Bronchial lymph node (tissue), 1 donor: Measurements from ENCODE around the genes SEH1L and LDLRAD4.

DNA sequence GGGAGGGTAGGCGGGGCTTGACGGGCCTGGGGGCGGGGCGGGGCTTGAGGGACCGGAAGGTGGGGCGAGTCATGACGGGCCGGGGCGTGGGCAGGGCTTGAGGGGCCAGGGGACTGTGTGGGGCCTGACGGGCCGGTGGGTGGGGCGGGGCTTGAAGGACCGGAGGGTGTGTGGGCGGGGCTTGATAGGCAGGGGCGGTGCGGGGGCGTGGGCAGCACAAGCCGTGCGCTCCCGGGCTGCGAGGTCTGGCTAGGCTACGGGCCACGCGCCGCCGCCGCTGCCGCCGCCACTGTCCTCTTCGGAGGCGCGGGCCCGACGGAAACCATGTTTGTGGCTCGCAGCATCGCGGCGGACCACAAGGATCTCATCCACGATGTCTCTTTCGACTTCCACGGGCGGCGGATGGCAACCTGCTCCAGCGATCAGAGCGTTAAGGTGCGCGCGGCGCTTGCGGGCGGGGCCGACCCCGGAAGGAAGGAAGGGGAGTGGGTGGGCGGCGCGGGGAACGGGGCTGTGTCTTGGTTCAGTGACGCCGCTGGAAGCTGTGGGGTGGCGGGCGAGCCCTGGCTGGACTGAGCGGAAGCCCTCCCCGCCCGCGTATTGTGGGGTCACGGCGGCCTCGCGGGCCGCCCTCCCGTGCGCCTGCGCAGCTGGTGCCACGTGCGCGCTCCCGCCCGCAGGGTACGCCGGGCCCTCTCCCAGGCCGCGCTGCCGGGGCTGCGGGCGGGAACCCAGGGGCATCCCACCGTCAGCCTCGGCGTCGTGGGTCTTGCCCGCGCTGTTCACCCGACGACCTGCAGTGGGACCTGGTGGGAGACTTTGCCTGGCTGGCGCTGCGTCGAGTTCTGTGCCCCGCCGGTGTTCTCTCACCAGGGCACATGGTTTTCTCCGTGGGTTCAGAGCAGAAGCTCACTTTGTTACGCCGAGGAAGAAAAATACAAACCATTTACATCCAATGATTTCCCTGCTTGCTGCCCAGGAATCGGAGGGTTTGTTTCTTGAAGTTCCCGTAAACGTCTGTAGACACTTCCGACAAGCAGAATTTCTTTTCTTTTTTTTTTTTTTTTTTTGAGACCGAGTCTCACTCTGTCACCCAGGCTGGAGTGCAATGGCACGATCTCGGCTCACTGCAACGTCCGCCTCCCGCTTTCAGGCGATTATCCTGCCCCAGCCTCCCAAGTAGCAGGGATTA lies at the start of gene SEH1L:
TSS of gene SEH1L (plus strand) at position 214 of the 1,192 bp plus-strand sequence.
- PRO-cap, result bidirectional peak, plus-strand start at position 187 of the sequence, minus-strand start outside the sequence; bidirectional peak, plus-strand start at position 526 of the sequence, minus-strand start at position 544 of the sequence; bidirectional peak, plus-strand start at position 701 of the sequence, minus-strand start at position 602 of the sequence

DNA sequence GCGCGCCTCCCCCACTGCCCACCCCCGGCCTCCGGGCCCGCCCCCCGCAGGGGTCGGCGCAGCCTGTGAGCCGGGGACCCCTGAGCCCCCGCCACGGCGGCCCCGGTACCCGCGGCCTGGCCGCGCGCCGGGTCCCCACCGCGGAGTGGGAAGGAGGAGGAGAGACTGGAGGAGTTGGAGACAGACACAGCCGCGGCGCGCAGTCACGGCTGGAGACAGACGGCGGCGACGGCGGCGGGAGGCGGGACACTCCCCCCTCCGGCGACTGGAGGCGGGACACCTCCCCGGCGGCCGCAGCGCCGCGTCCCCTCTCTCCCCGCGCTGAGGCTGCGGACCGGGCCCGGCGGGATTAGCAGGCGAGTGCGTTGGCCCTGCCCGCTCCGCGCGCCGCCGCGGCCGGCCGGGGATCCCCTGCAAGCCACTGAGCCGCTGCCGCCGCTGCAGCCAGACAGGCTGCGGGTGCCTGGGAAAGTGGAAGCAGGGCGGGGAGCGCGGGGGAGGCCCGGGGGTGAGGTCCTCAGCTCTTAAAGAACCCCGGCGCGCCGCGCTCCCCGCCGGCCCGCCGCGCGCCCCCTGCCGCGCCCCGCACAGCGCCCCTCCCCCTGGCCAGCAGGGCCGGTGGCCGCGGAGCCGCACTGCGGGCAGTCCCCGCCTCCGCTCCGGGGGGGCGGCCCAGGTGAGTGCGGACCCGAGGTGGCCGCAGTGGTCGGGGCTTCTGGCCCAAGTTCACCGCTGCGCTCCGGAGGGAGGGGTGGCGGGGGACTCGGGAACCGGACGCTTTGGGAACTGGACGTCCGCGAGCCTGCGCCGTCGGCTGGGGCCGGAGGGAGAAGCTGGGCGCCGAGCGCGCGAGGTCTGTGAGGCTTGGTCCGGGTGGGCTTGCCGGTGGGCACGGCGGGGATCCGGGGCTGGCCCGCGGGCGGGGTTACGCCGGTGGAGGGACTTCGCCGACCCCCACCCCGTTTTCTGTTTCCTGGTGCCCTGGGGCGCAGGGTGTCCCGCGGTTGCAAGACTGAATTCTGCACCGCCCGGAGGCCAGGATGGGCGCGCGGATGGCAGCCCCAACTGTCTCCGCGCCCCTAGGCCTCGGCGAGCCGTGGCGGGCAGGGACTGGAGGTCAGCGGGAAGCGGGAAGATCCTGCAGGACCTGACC lies 765 bp upstream of the LDLRAD4 start:
- PRO-cap, result bidirectional peak, plus-strand start at position 218 of the sequence, minus-strand start outside the sequence; bidirectional peak, plus-strand start at position 324 of the sequence, minus-strand start at position 423 of the sequence

DNA sequence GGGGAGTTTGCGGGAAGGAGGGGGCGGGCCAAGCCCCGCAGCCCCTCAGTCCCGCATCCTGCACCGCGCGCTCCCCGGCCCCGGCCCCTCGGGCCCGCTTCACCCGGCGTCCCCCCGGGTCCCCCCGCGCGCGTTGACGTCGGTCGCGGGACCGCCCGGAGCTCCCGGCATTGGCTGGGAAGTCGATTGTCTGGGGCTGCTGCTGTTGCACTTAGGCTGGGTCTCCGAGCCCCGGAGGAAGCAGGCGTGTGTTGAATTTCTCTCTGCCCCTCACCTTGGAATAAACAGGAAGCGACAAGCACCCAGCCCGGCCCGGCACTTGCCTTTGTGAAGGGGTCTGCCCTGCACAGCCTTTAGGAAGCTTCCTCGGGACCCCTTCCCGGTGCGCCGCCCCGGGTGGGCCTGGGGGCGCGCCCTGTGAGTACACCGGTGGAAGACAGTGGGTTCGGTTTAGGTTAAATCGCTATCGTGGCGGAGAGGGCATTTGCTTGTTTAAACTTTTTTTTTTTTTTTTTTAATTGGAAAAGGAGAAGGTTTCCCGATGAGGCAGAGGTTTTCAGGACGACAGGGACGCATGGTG lies at the start of gene LDLRAD4:
TSS of gene LDLRAD4 (plus strand) at position 189 of the 580 bp plus-strand sequence.
- PRO-cap, result bidirectional peak, plus-strand start at position 180 of the sequence, minus-strand start at position 90 of the sequence

DNA sequence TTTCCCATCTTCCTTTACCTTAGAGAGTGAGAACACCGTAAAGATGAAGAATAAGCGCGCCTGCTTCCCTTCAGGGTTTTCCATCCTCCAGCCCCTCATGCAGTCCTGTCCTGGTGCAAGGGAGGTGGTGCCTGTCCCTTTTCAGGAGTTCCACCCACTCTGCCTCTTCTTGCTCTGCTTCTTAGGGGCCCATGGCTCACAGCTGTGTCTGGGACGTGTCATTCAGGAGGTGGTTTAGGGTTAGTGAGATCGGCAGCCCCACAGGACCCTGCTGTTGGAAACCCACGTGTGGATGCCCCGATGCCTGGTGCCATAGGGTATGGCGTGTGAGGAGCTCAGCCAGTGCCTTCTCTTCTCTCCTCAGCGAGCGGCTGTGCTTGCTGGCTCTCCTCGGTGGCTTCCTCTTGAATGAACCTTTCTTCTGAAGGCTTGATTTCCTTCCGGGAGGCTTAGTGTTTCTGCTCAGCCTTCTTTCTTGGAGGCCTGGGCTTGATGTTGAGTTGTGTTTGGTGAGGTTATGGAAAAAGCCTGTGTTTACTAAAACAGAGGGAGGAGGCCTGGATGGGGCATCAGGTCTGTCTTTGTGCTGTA lies 55.2 kb downstream of the LDLRAD4 start:
- PRO-cap, result unidirectional peak, minus-strand start at position 406 of the sequence

GRCh38 chr18:13290837-13291777 lies 72.5 kb downstream of the LDLRAD4 start:
- PRO-cap, result no peak

DNA sequence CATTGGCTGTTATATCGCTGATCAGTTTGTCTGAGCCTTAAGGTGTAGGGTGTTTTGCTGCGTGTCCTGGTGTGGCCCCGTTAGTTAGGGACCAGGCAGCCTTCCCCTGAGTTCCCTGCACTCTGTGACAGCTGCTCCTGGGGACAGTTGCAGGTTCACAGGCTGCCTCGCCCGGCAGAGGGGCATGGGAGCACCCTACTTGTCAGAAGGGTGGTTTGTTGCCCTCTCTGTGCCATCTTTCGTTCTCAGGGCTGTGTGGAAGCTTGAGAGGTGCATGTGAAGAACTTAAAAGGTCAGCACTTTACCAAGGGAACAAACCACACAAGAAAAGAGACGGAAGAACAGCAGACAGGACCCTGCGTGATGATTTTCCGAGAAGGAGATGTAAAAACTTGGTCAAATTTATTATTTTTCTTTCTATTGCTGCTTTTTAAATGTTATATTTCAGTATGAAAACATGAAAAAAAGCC lies 159.6 kb downstream of the LDLRAD4 start:
- PRO-cap, result bidirectional peak, plus-strand start at position 328 of the sequence, minus-strand start at position 247 of the sequence

DNA sequence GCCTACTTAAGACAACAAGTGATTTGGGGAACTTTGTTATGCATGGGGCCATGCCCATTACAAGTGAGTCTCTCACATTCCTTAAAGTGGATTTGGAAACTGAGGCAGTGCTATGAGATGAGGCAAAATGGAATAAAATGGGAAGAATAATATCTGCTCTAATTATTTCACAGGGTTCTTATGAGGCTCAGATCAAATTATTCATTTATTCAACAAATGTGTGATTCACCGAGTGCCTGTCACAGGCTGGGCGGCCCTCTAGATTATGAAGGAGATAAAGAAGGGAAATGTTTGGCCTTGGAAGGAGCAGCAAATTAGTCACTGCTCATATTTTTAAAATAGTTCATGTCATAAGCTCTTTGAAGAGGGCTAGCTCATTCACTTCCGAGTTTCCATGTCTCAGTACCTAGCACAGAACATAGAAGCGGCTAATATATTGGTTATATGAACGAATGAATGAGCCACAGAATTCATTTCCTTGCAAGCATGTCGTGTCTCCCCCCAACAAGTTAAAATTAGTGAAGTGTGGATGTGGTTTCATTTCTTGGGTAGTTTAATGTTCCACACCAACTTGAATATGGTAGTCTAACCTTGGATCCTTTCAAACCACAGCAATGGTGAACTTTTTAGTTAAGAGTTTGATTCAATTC lies 217.4 kb downstream of the LDLRAD4 start:
- PRO-cap, result no peak

GRCh38 chr18:13489717-13490453 lies 236.5 kb downstream of the FAM210A start:
- PRO-cap, result no peak

DNA sequence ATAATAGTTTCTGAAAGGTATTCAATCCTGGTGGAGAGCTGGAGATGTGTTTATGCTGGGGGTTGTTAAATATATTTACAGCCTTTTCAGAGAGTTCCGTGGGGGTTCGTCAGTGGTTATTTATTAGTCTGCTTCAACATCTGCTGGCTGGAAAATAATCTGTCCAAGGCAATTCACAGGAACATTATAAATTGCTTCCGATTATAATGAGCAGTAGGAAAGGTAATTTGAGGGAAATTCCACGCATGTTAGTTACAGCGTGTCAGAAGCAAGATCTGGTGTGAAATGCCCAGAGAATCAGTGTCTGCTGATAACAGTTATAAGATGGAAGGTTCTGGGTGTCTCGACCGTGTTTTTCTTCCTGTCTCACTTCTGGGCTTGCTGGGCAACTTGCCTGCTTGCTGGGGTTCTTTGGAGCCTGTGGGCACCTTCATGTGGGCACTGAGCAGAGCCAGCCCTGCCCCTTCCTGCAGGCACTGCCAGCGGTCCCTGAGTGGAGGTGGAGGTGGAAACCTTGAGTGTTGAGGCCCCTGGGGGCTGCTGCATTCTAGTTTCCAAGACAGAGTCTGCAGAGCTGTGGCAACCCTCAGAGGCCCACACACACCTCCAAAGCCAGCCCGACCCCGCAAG lies 185.8 kb downstream of the FAM210A start:
- PRO-cap, result no peak

GRCh38 chr18:13541364-13541807 lies 185.0 kb downstream of the FAM210A start:
- PRO-cap, result no peak

DNA sequence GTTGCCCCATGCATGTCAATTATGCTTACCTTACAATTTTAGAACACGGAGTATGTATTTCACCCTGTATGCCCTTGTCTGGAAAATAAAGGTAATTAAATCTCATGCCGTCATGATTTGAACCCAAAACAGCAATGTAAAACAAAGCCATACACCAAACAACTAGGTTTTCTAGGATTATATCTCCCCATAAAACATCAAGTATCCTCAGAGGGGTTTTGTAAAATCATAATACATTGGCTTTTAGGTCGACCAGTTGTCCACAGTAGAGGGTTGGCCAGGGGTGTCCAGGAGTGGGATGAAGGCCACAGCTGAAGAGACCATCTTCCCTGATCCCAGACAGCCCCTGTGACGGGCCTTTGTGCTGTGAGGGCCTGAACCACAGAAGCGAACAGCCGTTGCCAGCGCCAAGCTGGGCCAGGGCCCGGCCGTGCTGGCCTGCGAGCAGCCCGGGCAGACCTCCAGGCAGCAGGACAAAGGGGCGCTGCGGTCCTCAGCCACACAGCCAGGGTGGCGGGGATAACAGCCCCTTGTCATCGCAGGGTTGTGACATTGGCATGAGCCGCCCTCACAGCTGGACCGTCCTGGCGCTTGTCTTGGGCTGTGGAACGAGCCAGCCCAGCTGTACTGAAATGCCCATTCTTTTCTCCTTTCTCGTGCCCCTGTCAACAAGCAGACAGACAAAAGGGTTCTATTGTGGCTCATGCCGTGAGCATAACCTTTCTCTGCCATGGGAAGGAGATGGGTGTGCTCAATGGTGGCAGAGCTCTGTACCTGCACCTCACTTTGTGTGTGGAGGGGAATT lies 161.2 kb downstream of the FAM210A start:
- PRO-cap, result no peak

DNA sequence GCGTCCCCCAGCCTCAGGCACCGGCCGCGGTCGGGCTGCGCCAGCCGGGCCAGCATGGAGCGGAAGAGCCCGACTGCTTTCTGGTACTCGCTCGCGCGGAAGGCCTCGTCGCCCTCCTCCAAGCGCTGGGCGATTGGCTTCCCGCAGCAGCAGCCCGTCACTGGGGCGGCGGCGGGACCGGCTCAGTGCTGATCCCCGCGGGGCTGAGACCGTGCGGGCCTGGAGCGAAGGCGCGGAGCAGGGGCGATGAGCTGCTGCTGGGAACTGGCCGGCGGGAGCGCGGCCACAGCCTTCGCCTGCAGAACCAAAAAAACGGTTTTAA lies 92.7 kb downstream of the POTEC start:
- PRO-cap, result no peak

DNA sequence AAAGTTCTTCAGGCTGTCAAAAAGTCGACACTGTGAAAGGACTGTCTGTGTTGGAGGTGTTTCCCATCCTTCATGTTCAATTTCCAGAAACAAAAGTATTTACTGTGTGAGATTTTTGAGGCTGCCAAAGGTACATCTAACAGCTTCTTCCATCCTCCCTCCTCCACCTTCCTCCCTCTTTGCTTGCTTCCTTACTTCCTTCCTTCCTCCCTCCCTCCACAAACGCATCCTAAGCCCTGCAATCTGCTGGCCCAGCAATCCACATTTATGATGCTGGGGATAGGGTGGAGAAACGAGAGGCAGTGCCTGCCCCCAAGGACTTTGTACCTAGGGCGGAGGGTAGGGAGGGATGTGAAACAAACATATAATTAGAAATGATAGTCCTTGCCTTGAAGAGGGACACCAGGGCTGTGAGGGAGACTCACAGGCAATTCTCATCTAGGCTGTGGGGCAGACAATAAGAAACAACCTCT lies 188.3 kb downstream of the ANKRD30B start:
- PRO-cap, result no peak

DNA sequence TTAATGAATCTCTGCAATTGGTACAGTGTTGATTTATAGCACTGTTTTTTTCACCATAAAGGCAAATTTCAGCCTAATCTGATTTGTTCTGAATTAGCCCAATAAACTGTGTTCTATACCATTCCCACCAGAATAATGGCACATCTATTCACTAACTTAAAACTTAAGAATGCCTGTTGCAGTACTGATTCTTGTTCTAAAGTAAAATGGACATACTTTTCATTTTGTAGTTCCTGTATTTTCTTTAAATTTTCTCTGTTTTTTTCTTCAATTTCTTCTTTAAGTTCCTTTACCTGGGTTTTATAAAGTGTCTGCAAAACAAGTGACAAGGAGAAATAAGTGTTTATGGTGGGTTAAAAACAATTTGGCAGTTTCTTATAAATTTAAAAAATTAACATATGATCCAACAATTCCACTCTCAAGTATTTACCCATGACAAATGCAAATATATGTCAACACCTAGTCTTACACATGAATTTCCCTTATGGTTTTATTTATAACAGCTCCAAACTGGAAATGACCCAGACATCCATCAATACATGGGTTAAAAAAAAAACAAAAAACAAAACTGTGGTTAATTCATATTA lies 131.8 kb downstream of the ROCK1 start:
- PRO-cap, result no peak

DNA sequence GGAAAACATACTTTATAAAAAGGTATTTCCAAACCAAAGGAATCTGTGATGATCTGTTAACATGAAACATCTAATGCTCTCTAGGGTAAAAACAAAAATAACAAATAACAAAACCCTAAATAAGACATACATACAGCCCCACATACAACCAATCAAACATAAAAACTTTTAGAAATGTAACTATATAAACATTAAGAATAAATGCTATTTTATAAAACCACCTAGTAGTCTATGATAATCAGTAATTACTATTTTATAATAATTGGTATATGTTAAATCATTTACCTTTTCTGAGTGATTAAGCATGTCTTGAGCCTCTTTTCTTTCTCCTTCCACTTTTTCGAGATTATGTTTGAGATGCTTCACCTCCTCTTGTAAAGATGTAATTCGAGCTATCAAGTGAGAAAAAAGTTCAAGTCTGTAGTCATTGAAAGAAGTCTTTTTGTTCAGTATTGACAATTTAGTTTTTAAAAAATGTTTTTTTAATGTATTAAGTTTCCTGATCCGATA lies 119.0 kb downstream of the ROCK1 start:
- PRO-cap, result no peak

GRCh38 chr18:21055199-21056169 lies 56.1 kb downstream of the ROCK1 start:
- PRO-cap, result no peak

DNA sequence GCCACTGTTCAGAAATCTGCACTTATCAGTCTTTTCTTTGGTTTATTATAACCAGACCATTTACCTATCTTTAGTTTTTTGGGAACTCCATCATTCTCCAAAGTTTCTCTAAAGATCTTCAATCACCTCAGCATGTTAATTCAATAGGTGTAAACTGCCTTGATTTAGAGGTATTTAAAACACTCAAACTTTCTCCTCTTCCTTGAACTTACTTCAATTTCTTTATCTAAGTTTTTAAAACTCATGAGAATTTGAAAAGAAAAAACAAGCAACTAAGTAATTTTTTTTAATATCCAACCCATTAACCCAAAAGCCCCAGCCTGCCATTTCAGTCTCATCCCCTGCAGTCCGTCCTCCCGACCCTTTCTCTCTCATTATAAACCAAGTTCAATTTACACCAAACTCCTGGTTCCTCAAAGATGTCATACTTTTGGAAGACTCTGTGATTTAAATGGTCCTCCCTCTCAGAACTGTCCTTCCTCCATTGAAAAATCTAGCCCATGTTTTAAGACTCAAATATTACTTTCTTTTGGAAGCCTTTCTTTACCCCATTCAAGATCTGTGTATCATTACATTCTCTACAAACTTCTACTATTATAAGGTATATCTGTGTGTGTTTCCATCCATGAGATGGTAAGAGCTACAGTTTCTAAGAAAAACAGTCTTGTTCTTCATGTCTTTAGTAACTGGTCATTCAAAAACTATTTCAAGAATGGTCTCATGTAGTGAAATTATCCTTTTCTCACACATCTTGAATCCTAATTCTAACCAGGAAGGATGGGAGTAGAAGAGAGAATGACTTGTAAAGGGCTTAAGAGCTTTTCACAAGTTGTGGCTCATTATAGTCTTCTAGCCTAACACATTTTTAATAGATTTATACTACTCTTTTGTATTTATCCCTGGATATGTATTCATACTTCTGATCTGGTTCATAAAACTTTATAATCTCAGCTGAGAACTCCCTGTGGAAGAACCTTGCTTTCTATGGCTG lies 47.5 kb downstream of the ROCK1 start:
- PRO-cap, result no peak

DNA sequence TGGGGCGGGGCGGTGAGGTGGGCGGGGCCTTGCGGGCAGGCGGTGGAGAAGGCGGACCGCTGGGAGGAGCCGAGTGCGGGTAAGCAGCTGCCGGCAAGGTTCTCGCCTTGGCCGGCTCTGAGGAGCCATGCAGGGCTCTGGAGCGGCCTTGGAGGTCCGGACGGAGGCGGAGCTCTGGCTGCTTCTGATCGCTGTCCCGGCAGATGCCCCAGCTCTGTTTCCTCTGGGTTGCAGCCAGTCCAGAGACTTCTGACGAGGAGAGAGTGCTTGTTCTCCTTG lies 226 bp upstream of the ROCK1 start:
- PRO-cap, result bidirectional peak, plus-strand start at position 72 of the sequence, minus-strand start outside the sequence

- PRO-cap, result no peak
Observed at GRCh38 chr18:21163941-21164418, 52.4 kb upstream of the ROCK1 start.

- PRO-cap, result no peak
Observed at GRCh38 chr18:21439202-21439854, 161.2 kb downstream of the ESCO1 start.